Metanephros (tissue), 2 donors: ENCODE measurements around a stretch of chr6.

- RAMPAGE, long total RNA = no peak
Measured at GRCh38 chr6:6746075-6746338, 157.5 kb downstream of the LY86 start.

DNA sequence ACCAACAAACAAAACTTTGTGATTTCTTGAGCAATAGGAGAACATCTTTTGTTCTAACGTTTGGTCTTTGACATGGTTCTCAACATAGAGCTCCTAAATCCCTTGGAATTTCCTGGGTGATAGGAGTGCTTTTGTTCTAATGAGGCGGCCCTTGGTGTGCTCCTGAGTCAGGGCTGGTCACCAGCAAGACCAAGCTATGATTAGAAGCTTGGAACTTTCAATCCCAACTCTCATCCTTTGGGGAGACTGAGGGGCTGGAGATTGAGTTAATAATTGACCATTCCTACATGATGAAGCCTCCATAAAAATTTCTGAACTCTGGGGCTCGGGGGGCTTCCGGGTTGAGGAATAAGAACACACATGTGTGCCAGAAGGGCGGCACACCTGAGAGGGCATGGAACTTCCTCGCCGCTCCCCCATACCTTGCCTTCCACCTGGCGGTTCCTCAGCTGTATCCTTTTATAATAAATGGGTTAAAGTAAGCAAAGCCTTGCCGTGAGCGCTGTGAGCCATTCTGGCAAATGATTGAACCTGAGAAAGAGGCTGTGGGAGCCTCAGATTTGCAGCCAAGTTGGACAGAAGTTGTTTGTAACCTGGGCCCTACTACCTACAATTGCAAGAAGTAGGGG lies 164.7 kb downstream of the LY86 start:
- RAMPAGE, long total RNA = no peak

DNA sequence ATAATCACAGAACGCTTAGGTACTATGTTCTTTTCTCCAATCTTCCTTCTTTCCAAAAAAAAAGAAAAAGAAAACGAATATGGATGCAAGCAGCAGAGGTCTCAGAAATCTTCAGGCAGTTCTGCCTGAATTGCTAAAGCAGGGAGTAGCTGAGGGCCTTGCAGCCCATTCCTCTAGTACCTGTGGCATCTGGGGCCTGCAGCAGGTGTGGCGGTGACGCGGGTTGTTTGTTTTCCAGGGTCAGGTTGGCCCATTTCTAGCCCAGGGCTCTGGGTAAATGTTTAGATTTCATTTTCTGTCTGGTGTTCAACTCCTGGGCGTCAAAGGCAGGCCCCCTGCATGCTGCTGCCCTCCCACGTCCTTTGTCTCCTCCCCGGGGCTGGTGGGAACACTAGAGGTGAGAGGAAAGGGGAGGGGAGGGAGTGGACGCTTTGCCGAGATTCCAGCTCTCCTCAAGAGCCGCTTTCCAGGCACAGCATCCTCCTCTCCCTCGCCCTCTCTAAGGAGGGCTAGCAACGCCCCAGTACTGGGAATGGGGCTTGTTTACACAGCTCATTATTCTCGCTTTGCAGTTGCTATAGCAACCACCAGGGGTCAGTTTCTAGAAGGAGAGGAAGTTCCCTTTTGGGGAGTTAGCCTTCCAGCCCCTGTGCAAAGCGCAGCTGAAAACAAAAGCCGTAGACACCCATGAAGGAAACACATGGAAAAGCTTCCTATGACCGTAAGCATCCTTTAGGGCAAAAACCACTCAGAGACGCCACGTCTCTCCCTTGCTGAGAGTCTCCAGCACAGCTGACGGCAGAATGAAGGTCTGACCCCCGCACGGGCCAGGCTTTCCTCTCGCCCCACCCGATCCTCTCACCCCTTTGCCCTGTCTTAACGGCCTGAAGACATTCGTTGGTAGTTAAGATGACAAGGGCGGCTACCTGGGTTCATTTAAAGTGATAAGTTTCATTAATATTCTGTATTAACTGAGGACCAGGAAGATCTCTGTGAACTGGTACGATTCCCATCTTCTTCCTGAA lies 170.6 kb downstream of the LY86 start:
- RAMPAGE, long total RNA = no peak

DNA sequence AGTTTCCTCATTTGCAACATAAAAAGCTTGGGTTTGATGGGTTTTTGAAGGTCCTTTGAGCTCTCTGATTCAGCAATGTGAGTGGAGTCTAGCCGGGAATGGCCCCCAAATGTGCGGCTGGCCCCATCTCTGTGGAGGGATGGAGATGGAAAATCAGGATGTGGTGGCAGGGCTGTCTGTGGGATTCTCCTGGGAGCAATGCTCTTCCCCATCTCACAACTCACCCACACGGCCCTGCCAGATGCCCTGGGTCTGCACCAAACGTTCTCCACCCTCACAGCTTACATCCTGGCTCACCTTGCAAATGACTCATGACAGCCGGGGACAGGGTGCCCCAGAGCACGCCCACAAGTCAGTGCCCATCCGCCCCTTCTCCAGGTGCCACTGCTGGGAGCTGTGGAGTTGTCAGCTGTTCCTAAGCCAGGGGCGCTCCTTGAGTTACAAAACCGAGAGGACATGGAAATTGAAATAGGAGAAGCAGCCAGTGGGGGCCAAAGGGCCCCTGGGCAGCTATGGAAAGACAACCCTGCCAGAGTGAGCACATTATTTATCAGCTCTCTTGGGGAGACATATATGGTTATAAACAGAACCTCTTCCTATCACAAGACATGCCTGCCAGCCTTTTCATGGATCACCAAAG lies 236.6 kb downstream of the LY86 start:
- RAMPAGE, long total RNA = no peak

DNA sequence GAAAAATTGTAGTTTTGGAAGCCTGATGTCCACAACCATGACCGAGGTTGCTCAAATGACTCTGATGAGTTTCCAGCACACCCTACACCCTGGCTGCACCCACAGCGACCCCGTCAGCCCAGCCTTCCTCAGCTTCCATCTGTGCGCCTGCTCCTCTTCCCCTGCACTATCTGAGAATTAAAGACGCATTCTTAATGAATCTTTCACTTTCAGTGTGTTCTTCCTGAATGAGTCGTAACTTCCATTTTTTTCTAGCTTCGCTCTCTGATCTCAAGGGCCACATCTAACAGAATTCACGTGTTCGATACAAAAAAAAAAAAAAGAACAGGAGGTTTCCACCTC lies 21.3 kb upstream of the RREB1 start:
- RAMPAGE, long total RNA = no peak

DNA sequence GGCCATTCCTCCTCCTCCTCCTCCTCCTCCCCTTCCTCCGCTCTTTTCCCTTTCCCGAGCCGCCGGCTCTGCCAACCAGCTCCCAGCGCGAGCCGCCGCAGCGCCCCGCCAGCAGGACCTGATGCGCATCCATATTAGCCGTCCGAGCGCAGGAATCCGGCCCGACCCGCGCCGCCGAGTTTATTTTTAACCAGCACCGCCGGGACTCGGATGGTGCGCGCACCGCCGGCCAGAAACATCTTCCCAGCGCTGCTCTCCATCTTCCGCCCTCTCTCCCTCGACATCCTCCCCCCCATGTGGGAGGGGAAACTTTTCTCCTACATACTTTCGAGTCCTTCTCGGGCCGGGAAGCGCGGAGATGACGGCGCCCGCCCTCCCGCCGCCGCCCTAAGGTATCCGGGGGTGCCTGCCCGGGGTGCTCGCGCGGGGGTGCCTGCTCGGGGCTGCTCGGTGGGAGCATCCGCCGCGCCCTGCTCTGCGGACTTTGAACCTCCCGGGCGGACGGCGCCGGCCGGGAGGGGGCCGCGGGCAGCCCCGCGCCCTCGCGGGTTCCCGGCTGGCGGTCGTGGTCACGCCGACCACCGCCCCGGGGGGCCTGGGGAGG lies 652 bp downstream of the RREB1 start:
- RAMPAGE, long total RNA = no peak

GRCh38 chr6:7109273-7109879 lies 1.6 kb downstream of the RREB1 start:
- RAMPAGE, long total RNA = no peak

DNA sequence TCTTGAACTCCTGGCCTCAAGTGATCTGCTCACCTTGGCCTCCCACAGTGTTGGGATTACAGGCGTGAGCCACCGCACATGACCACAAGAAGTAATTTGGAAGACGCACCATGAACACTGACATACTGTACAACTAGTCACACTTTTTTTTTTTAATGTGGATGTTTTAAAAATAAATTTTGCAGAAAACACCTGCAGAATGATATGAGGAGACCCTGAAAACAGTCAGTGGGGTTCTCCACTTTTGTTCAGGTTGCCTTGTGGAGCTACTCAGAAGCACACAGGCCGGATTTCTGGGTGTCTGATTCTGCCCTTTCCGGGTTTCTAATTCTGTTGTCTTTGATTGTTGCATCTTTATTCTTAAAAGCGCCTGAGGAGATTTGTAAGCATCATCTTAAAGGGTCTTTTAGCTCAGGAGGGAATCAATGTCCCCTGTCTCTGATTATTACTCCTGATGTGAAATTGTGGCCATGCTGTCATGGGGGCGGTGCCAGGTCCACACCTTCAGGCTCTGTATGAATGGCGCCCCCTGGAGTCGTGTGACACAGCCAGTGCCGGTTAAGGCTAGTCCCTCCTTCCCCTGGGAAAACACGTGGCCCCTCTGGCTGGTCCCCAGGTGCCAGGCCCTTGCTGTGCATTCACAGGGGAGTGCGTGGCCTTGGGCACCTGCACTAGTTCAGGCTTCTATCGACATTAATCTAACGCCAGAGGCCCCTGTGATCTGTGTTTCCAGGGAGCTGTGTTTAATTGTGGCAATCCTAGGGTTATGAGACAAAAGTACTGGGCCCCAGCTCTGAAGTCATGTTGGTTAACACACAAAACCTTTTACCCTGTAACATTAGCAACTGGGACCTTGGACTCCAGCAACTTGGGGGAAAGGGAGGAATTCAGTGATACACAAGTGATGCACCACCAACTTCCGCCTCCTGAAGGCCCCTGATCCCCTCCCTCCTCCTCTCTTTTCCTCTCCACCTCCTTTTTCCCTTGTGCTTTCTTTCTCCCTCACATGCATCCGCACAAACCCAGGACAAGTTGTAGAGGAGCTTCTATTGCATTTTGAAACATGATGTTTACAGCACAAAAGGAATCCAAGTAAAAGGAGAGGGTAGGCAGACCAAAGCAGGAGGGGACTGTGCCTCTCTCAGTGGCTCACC lies 74.2 kb downstream of the SSR1 start:
- RAMPAGE, long total RNA = no peak

DNA sequence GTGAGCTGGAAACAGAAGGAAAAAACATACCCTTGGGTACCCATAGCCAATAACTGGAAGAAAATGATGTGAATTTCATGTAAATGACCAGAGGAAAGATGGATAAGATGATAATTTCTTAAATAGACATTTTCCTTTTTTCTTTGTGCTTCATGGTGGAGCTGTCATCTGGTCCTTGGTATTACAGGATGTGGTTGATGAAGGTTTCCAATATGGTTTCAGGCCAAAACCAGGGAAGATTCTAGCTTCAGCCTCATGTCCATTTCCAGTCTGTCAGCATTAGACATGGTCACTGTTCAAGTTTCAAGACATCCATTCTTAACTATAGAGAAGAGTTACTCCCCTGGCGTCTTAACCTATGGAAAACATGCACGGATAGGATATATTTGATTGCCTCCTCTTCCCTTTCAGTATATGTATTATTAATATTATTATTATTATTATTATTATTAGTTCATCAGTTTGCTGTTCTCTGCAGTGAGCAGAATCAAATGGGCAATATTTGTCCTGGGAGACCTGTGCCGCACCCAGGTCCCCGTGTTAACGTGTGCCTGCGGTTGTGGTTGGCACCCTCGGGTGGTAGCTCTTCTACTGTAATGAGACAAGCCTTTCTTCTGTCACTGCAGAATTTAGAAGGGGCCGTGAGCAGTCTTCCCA lies 63.5 kb downstream of the SSR1 start:
- RAMPAGE, long total RNA = no peak

DNA sequence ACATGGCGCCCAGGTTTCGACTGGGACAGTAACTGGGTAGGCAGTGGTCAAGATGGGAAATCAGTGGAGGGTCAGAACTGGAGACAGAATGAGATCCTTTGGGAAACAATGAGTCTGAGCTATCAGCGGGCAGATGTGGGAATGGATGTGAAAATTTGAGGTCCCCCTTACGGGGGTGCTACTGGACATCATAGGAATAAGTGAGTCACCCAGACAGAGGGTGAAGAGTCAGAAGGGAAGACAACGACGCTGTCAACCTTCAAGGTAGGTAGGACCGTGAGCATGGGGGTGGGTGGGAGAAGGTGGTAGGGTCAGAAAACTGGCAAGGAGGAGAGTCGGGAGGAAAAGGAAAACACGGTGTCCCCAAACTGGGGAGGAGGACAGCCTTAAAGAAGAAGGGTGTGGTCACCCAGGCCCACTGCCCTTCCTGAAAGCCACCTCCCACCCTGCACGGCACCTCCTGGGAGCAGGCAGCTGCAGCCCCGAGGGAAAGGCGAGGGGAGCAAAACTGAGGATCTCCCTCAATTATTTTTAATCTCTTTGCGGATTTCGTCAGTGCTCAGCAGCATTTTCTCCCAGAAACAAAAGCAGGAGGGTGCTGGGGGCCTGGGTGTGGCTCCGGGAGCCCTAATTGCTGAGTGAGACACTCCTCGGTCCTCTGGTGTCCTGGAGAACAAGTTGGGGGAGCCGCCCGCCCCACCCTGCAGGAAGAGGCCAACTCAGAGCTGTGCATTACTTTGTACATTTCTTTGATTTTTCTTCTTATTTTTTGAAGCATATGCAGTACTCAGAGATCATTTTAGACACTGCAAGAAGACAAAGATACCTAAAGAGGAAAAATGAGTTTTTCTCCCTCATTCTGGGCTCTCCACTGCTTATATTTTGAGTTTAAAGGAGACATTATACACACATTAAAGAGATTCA lies 56.3 kb downstream of the RIOK1 start:
- RAMPAGE, long total RNA = no peak

DNA sequence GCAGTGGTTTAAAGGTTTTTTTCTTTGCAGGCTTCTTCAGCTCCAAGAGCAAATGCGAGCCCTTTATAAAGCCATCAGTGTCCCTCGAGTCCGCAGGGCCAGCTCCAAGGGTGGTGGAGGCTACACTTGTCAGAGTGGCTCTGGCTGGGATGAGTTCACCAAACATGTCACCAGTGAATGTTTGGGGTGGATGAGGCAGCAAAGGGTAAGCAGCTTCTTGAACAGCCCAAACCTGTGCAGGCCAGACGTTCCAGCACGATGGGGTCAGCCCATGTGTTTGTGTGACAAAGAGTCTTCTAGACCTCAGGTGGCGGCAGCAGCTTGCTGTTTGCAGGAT lies 17.7 kb downstream of the DSP start:
- RAMPAGE, long total RNA = no peak

- RAMPAGE, long total RNA = no peak
Measured at GRCh38 chr6:7880449-7881219, 30.0 kb downstream of the TXNDC5 start.

DNA sequence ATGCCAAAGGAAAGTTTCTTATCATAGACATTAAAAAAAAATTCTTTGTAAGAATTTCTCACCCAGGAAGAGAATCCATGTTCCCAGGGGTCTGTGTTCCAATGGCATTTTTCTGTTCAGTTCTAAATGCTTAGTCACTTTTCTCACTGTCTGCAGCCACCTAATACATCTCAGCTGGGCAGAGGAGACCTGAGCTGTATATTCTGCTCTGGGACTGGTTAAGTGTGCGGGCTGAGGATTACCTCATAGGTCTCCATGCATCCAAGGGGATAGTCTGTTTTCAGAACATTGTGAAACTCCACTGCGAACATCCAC lies 947.2 kb downstream of the TFAP2A start:
- RAMPAGE, long total RNA = no peak

DNA sequence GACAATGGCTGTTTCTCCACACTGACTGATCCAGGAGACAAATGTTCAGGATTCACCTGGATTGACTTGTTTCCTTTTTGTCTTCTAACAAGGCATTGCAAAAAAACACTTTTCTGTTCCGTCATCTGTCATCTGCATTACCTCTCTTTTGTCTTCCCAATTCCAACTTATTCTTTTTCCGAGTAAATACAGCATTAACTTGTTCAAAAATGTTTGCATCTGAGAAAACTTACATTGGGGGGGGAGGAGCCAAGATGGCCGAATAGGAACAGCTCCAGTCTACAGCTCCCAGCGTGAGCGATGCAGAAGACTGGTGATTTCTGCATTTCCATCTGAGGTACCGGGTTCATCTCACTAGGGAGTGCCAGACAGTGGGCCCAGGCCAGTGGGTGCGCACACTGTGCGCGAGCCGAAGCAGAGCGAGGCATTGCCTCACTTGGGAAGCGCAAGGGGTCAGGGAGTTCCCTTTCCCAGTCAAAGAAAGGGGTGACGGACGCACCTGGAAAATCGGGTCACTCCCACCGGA lies 604.3 kb downstream of the TFAP2A start:
- RAMPAGE, long total RNA = no peak

DNA sequence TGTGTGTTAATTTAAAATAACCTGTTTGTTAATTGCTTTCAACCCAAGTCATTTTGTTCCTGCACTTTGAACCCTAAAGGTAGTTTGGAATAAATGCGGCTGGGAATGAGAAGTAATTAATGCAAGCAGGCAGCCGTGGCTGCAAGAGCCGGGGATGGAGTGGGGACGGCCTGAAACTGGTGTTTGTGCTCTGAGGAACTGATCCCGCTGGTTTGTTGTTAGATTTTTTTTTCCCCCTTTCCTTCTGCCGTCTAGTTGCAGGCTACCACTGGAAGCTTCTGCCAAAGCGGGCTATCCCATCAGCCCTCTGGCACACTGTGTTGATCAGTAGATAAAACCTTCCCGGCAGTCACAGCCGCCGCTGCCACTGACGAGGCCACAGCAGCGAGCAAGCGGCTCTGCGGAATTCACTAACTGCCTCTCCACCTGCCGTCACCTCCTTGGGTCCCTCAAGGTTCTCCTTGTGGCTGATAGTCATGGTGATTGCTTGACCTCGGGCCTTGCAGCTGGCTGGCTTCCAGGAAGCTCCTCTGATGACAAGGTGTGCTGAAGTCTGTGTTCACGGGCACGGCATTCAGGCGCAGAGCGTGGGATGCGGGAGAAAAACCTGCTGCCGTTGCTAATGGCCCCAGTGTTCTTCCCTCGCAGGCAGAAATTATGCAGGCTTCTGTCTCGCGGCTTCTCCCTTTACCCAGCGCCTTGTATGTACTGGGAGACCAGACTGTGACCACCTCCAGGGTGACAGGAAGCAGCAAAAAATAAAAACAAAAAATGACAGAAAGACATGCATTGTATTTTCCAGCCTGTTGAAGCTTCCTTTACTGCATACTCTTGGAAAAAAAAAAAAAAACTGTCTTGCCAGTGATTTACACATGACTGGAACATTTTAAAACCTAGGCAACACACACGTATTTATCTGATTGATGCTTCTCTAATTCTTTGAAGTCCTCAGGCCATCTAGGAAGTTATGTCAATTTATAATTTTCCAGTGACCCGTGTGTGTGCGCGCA lies 315.7 kb downstream of the TFAP2A start:
- RAMPAGE, long total RNA = no peak

DNA sequence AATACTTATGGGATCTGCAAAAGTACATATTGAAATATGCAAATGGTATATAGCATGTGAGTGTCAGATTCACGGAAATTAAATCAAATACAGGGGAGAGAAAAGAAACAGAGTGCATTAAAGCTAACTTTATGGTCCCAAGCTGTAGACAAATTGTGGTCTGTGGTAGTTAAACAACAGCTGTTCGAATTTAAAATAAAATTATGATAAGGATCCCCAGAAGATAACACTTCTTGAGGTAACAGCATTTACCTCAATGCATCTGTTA lies 273.7 kb downstream of the TFAP2A start:
- RAMPAGE, long total RNA = no peak

GRCh38 chr6:10147002-10147643 lies 267.8 kb downstream of the TFAP2A start:
- RAMPAGE, long total RNA = no peak

- RAMPAGE, long total RNA = no peak
Measured at GRCh38 chr6:10196027-10196502, 218.8 kb downstream of the TFAP2A start.

- RAMPAGE, long total RNA = no peak
Measured at GRCh38 chr6:10382921-10383970, 31.6 kb downstream of the TFAP2A start.

DNA sequence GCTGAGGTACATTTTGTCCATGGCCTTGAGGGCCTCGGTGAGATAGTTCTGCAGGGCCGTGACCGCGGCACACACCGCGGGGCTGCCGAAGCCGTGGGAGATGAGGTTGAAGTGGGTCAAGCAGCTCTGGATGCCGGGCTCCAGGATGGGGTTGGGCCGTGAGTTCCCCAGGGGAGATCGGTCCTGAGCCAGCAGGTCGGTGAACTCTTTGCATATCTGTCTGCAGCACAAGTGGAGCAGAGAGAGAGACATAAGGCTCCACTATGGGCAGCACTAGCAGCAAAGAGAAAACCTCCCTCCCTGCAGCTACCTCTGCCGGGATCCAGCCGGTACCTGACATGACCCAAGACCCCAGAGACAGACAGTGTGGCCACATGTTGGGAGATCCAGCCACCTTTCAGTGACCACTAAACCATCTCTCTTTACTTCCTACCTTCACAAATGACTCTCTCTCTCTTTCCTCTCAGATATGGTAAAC lies 16.3 kb downstream of the TFAP2A start:
- RAMPAGE, long total RNA = no peak